NCI-H460 (cell line): ENCODE measurements around the genes NAGK and PAIP2B.

GRCh38 chr2:71068066-71068747 is at the start of gene NAGK:
Gene NAGK (plus strand): TSS chr2:71068648.
RAMPAGE:
- cytosol, long total RNA, result start-site peak on the plus strand at chr2:71068584-71068654, 63 and 30 reads in 2 replicates
- long total RNA, result start-site peak on the plus strand at chr2:71068580-71068659, 21 and 95 reads in 2 replicates
- nucleus, long total RNA, result start-site peak on the plus strand at chr2:71068572-71068669, 52 and 15 reads in 2 replicates

GRCh38 chr2:71130964-71131245 is 471 bp downstream of the MPHOSPH10 start:
RAMPAGE:
- cytosol, long total RNA, result no peak
- long total RNA, result no peak
- nucleus, long total RNA, result no peak

DNA sequence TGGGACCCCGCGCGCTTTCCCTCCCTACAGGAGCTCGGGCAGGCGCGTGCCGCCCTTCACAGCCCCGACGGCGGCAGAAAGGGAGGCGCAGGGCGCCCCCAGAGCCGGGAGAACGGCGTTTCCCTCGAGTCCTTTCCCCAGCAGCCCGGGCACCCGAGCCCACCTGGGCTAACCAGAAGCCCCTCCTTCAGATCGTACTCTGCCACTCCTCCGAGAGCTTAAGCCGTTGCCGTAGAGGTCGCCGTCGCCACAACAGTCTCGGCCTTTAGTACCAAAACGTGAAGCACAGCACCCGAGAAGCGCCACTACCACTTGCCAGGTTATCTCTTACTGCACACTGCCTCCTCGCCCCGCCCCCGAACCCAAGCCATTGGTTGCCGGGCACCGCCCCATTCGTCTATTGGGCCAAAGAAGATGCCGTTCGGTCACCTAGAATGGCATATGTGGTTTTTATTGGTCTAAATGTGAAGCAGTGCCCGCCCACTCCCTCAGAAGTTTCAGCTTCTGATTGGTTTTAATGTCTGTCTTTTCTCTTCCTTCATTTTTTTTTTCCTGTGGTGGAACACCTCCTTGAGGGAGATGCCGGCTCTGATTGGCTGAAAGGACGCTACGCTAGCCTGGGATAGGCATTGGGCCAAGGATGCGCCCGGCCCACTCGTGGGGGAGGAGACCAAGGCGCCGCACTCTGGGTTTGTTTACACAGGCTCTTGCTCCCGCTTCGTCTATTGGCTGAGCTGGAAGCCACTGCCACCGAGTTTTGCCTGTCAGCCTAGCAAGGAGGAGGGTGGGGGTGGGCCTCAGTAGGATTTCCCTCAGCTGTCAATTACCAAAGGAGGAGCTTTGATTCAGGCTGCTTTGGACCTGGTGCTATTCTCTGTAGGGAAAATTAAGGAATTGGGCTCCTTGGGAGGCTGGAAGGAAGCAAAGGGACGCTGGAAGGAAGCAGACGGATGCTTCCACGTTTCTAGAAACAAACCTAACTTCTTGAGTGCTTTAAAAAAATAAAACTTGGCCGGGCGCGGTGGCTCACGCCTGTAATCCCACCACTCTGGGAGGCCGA is at the start of gene PAIP2B:
Gene PAIP2B, minus strand, starts transcription at position 339 of the 1,060 bp plus-strand sequence.
RAMPAGE:
- cytosol, long total RNA, result start-site peak on the minus strand centred at position 331 of the sequence, 29 bp wide, 62 and 58 reads in 2 replicates
- long total RNA, result start-site peak on the minus strand centred at position 332 of the sequence, 27 bp wide, 19 and 44 reads in 2 replicates
- nucleus, long total RNA, result start-site peak on the minus strand centred at position 328 of the sequence, 36 bp wide, 60 and 20 reads in 2 replicates

GRCh38 chr2:71605178-71605596 is 138.7 kb downstream of the DYSF start:
RAMPAGE:
- cytosol, long total RNA, result no peak
- long total RNA, result no peak
- nucleus, long total RNA, result no peak

DNA sequence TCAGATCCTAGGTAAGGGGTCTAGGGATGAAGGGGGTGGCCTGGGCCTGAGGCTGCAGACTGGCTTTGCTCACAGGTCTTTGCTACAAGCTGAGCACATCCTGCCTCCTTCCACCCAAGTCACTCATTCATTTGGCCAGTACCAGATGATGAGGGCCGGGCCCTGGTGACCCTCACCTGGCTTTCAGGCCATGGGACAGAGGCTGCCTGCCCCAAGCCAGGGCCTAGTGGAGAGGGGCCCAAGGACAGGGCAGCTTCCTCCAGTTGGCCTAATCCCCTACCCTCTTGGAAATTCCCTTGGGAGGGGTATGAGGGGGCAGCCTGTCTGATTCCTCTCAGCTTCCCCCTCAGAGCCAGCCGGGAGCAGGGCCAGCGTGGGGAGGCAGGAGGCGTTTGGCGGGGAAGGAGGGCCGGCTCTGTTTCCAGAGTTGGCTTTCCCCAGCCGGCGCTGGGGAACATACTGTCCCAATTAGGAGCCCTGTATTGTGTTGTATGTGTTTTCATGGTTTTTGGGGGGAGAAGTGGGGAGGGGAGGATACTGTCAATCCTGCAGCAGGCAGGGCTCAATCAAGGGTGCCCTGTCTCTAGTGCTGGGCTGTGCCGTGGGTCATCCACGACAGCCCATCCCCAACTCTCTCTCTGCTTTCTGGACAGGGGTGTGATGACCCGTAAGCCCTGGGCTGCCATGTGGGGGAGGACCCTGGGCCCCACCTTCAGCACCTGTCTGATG is 219.0 kb downstream of the DYSF start:
RAMPAGE:
- cytosol, long total RNA, result no peak
- long total RNA, result no peak
- nucleus, long total RNA, result no peak

GRCh38 chr2:71716527-71717545 is 250.3 kb downstream of the DYSF start:
RAMPAGE:
- cytosol, long total RNA, result no peak
- long total RNA, result no peak
- nucleus, long total RNA, result no peak

GRCh38 chr2:71746777-71747518 is 280.4 kb downstream of the DYSF start:
RAMPAGE:
- cytosol, long total RNA, result no peak
- long total RNA, result no peak
- nucleus, long total RNA, result no peak

GRCh38 chr2:72204884-72205794 is 57.5 kb upstream of the CYP26B1 start:
RAMPAGE:
- cytosol, long total RNA, result no peak
- long total RNA, result no peak
- nucleus, long total RNA, result no peak

RAMPAGE:
- cytosol, long total RNA, result no peak
- long total RNA, result no peak
- nucleus, long total RNA, result no peak
Observed at GRCh38 chr2:72658951-72659768, 166.7 kb downstream of the EXOC6B start.

DNA sequence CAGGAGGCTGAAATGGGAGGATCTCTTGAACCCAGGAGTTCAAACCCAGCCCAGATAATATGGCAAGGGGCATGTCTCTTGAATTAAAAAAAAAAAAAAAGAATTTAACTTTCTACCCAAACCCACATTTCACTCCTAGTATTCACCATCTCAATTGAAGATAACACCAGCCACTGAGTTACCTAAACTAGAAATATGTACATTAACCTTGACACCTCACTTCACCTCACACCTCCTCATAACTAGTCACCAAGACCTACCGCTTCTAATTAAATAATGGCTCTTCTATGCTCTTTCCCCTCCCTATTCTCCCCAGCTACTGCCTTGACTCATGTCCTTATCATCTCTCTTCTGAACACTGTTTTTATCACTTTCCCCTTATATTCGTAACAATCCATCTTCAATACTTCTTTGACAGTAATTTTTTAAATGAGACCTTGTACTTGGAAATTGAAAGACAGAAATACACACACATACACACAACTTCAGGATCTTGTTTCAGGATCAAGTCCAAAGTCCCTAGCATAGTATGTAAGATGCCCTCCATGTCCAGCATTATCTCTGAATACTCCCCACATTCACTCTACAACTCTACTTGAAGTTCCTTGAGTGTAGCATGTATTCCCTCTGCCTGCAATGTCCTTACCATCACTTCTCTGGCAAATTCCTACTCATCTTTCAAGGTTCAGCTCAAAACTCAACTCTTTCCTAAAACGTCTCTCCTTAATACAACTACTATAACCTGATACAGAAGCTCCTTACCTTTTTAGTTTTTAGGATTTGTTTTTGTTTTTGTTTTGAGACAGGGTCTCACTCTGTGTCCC is 72.5 kb downstream of the EXOC6B start:
RAMPAGE:
- cytosol, long total RNA, result no peak
- long total RNA, result no peak
- nucleus, long total RNA, result no peak

DNA sequence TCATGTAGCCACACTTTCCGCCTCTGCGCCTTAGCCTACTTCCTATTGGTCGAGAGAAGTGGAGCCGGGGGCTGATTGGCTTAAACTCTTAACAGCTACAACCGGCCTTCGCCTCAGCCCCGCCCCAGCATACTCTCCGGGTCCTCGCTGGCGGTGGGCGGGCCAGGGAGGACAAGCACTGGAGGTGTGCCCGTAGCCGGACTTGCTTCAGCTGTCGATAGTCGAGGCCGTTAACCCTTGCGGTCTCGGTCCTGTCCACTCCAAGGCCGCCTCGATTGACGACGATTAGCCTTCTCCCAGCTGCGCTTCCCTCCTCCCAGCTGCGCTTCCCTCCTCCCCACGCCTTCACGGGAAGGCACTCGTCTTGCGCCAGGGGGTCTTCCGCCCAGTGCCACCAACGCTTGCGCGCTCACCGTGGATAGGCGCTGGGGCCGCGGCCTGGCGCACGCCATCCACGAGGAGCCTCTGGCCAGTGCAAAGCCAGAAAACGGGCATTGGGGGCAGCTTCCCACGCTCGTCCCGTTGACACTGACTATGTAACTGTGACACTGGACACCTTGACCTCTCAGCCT is 377 bp upstream of the PRADC1 start:
RAMPAGE:
- cytosol, long total RNA, result no peak
- long total RNA, result no peak
- nucleus, long total RNA, result no peak

DNA sequence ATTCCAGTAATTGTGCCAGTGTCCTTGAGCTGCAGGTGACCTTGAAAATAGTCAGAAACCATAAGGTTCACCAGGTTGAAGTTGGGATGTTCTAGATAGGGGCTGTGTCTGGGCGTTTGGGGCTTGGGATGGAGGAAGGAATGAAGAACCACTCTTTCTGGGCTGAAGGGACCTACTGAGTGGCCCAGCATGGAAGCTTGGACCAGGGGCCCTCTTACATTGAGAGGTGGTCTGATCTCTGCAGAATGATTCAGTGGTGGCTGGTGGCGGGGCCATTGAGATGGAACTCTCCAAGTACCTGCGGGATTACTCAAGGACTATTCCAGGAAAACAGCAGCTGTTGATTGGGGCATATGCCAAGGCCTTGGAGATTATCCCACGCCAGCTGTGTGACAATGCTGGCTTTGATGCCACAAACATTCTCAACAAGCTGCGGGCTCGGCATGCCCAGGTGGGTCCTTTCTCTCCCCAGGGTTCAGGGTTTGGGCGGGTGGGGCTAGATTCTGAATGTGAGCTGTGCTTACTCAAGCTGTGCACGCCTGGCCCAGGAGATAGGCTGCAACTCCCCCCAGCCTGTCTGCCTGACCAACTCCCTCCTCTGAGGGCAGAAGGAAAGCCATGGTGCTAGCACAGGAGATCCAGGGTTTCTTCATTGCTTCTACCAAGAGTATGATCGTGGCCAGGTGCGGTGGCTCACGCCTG is 17.0 kb downstream of the CCT7 start:
RAMPAGE:
- cytosol, long total RNA, result no peak
- long total RNA, result no peak
- nucleus, long total RNA, result no peak

DNA sequence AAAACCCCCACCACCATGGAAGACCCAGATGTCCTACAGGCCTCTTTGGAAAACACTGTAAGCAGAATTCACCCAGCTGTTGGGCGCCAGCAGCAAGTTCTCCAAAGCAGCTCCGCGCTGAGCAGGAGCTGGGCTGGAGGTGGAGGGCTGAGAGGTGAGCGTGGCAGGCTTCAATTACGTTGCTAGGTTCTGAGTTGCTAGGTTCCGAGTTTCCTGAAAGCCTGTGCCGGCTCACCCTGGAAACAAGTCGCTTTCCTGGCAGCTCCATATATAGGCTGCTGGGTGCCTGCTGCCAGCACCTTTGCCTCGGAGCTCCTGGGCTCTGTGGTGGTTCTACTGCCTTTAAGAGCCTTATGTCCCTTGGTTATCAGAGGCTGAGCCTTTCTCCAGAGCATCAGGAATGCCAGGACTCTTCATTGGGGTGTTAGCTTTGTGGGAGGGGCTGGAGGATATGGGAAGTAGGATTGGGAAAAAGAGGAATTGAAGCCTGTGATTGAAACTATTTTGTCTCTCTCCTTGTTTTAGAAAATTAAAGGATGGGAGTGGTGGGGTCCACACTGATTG is 14.4 kb upstream of the EGR4 start:
RAMPAGE:
- cytosol, long total RNA, result no peak
- long total RNA, result no peak
- nucleus, long total RNA, result no peak

RAMPAGE:
- cytosol, long total RNA, result no peak
- long total RNA, result no peak
- nucleus, long total RNA, result no peak
Observed at GRCh38 chr2:73557121-73557395, 85.2 kb downstream of the NAT8 start.

GRCh38 chr2:73602074-73602548 is 40.1 kb downstream of the NAT8 start:
RAMPAGE:
- cytosol, long total RNA, result no peak
- long total RNA, result no peak
- nucleus, long total RNA, result no peak

RAMPAGE:
- cytosol, long total RNA, result no peak
- long total RNA, result no peak
- nucleus, long total RNA, result no peak
Observed at GRCh38 chr2:73896270-73897050, 3.7 kb downstream of the ACTG2 start.

DNA sequence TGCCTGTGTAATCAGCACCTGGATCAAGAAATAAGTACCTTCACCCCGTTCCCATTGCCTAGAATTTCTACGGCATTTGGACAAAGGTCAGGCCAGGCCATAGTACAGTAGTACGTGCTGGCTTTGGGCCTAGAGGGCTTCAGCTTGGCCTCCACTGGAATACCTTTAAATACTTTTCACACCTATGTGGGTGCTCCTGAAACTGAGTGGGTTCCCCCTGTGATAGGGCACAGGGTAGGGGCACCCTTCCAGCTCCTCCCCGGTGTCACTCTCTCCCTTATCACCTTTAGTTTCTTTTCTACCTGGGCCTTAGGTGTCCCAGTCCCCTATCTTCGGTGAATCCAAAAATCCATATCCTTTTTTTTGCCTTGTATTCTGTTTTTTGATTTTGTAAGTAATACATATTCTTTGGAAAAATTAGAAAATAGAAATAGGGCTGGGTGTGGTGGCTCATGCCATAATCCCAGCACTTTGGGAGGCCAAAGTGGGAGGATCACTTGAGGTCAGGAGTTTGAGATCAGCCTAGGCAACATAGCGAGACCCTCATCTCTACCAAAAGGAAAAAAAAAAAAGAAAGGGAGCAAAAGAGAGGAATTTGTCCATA is 26.7 kb downstream of the TET3 start:
RAMPAGE:
- cytosol, long total RNA, result no peak
- long total RNA, result no peak
- nucleus, long total RNA, result no peak

DNA sequence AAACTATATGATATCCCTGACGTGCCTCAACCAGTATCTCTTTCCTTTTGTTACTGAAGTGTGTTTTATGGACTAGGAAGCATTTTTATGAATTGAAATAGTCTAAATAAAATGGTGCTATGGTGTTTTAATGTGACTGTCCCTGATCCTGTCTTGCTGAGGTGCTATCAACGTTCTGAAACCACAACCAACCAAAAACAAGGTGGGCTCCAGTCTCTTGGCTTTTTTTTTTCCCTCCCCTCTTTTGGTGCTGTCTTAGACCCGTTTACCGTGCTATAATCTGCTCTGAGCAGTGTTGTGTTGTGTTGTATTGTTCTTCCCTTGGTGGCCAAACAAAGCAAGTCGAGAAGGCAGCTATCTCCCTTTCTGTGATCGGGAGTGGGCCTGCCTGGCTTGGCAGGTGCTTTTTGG is 41.8 kb downstream of the BOLA3 start:
RAMPAGE:
- cytosol, long total RNA, result no peak
- long total RNA, result no peak
- nucleus, long total RNA, result no peak

GRCh38 chr2:74106733-74107369 is 40.9 kb downstream of the BOLA3 start:
RAMPAGE:
- cytosol, long total RNA, result no peak
- long total RNA, result no peak
- nucleus, long total RNA, result no peak

DNA sequence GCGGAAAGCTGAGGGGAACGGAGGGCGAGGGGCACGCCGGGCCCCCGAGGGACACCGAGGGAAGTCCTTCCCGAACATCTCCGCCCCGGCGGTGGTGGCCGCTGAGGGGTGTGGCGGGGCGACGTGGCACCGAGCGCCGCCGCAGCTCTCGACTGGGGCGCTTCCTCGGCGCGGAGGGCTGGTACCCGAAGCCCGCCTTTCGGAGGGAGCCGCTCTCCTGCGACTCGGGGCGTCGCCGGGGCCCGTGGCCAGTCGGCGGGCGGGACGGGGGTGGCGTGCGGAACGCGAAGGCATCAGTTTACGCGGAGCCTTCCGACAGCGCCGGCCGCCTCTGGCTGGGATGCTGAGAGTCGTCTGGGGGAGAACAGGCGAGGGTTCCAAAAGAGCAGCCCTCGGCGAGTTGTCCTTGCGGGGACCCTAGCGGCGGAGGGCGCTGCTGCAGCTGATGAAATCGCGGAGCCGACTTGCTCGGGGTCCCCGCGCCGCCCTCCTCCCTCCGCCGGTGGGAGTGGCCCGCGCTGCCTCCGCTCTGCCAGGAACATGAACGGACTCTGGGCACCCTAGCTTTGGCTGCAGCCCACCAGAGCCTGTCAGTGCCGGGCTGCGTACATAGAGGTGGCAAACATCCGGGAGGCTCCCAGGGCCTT is 478 bp downstream of the MTHFD2 start:
RAMPAGE:
- cytosol, long total RNA, result no peak
- long total RNA, result no peak
- nucleus, long total RNA, result no peak